A375 (cell line): Measurements from ENCODE around the genes MRPS10 and TBCC.

DNA sequence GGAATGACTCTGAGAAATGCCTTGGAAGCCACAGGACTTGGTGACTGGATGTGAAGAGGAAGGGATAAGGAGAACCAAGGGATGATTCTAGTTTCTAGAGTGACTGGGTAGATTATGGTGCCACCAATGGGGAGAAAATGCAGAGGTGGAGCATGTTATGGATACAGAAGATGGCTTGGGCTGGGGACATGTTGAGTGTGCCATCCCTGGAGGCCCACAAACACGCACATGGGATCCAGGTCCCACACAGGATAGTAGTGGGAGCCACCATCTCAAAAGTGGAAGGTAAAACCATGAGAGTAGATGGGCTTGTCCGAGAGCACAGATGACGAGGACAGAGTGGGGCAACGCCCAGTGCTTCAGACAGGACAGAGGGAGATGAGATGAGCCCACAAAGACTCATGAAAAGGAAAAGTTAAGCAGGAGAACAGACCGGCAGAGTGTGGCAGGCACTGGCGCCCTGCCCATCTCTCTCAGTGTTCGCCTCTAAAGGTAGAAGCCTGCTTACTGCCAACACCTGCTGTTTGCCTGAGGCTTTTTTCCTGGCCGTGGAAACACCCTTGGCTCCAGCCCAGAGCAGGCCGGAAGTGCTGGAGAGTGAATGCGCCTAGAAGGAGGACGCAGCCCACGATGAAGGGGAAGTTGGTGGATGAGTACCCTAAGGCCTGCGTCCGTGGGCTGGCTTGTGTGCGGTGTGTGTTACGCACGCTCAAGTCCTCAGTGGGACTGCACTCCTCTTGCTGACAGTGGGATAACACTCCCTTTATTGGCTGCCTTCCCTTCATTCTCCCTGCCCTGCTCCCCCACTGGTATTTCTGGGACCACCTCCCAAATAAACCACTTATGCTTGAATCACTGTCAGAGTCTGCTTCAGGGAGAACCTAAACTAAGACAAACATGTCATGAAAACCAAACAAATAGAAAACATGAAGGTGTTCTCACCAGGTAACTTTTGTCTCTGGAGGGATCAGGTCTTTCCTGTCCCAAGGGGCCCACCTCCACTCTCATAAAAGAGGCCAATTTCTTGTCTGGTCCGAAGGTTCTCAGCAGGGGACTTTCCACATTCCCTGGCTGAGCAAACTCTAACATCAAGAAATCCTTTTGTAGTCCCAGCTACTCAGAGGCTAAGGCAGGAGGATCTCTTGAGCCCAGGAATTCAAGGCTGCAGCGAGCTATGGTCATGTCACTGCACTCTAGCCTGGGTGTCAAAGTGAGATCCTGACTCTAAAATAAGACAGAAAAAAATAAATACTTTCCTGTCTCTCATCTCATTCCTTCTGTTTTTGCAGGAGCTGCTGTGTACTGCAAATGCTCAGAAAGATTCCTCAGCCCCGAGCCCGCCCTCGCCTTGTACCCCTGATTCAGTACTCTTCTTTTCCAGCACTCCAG, 9.1 kb upstream of the FOXP4 start:
- RAMPAGE, long total RNA, result no peak

DNA sequence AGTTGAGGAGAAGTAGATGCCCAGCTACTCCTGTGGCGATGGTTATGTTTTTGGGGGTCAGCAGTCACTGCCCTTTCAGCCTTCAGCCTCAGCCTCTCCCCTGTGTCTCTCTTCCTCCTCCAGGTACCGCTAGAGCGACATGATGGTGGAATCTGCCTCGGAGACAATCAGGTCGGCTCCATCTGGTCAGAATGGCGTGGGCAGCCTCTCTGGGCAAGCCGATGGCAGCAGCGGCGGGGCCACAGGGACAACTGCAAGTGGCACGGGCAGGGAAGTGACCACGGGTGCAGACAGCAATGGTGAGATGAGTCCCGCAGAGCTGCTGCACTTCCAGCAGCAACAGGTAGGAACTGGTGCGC, 19.4 kb downstream of the FOXP4 start:
- RAMPAGE, long total RNA, result no peak

GRCh38 chr6:41586977-41587695, 41.0 kb downstream of the FOXP4 start:
- RAMPAGE, long total RNA, result no peak

- RAMPAGE, long total RNA, result no peak
Observed at GRCh38 chr6:41683616-41684243, 45.5 kb downstream of the MDFI start.

GRCh38 chr6:41705506-41706597, 29.6 kb downstream of the TFEB start:
- RAMPAGE, long total RNA, result no peak

GRCh38 chr6:41706598-41707406, 28.6 kb downstream of the TFEB start:
- RAMPAGE, long total RNA, result no peak

DNA sequence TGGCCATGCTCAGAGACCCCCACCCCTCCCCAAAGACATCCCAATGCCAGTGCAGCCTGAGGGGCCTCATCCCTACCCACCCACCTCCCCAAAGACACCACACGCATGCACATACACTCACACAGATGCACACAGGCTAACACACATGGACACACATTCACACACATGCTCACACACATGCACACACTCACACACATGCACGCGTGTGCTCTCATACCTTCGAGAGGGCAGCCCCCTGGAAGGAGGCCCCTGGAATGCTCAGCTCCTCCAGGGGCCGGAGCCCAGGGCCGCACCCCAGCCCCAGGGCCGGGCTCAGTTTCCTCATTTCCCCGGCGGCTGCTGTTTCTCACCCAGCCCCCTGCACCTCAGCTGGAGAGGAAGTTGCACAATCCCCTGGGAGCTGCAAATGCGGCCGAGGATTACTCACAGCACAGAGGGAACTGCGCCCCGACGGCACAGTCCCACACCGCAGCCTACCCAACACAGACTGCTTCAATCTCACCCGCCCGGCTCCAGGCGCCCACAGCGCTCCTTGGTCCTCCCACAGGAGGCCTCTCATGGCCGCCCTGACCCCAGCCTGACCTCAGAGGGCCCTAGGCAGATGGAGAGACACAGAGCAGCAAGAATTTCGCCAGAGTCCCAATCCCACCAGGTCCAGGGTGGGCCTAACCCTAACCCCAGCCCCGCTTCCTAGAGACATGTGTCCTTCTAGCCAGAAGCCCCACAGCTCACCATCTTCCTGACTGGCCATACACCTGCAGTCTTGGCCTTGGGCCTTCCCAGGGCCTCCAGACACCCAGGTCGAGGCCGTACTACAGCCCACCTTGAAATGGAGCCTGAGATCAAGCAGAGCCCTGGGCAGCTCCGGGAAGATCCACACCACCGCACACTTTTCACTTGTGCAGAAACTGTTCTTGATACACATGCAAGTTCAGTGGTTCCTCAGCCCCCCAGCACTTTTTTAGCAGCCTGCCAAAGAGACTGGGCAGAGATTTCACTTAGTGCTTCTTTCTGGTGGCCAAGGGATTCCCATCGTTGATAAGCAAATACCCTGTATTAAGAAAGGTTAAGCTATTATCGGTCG, 11.8 kb downstream of the TFEB start:
- RAMPAGE, long total RNA, result no peak

DNA sequence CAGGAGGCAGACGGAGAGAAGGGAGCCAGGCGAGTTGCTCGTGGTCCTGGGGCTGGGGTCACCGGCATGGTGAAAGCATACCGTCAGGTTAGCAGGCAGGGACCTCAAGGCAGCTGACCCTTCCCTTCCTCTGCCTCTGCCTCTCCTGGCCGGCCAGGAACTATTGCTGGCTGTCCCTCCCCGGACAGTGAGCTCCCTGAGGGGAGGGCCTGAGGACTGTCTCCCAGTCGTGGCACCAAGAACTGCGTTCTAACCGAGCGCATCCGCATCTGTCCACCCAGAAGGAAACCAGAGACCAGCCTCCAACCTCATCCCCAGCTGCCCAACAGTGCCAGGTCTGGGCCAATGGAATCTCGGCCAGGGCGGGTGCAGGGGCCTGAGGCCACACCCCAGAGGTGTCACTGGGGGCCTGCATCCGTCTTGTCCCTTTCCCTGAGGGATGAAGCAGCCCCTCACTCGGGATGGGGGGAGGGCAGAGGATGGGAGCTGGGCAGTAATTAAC, 1.8 kb downstream of the TFEB start:
- RAMPAGE, long total RNA, result no peak

- RAMPAGE, long total RNA, result no peak
Observed at GRCh38 chr6:41771113-41772003, 8.3 kb downstream of the FRS3 start.

DNA sequence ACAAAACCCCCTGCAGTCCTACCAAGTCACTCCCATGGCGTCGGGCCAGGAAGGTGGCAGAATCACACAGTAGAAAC, 118 bp downstream of the MED20 start:
- RAMPAGE, long total RNA, result no peak

- RAMPAGE, long total RNA, result no peak
Observed at GRCh38 chr6:42022603-42023034, 27.7 kb upstream of the TAF8 start.

GRCh38 chr6:42103935-42105255, 38.0 kb downstream of the C6orf132 start:
- RAMPAGE, long total RNA, result no peak

GRCh38 chr6:42106383-42106644, 36.1 kb downstream of the C6orf132 start:
- RAMPAGE, long total RNA, result no peak

DNA sequence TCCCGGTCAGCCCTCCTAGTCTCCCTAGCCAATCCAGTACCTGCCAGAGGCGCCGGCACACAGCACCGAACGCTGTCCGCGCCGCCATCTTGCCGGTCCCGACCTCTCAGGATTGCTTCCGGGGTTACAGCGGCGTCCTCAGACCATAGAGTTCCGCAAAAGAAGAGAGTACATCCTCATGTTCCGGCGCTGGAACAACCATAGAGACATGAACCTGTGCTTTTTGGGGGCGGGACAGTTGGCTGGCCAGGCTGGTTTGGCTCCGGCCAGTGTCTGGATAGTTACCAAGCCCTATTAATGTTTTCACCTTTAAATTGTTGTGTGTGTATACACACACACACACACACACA, at the start of gene MRPS10:
Gene MRPS10, minus strand, starts transcription at position 100 of the 350 bp plus-strand sequence.
- RAMPAGE, long total RNA, result start-site peak on the minus strand centred at position 100 of the sequence, 13 bp wide, 123 and 40 reads in 2 replicates

DNA sequence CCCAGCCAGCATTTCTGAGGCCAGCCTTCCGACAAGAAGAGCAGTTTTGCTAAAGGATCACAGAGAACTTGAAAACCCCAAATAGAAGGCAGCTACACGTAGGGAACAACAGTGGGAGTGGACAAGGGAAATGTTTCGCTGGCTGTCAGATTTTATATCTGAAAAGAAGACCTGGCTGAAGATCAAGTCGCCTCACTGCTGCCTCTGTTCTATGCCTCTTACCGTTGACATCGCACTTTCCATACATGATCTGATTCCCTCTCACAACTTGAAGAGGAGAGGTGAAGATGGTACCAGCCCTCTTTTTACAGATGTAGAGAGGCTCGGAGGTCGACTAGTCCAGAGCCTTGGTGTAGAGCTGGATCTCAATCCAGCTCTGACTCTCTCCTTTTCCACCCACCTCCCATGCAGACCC, 8.0 kb downstream of the TRERF1 start:
- RAMPAGE, long total RNA, result no peak

GRCh38 chr6:42450914-42451127, 905 bp downstream of the TRERF1 start:
- RAMPAGE, long total RNA, result no peak

DNA sequence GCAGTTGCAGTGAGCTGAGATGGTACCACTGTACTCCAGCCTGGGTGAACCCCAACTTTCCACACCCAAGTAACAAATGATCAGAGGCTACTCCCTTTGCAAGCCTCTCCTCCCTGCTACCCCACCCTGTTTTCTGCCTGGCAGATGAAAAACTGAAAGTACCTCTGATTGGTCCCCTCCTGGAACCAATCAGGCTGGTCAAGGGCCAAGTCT, 8.1 kb upstream of the UBR2 start:
- RAMPAGE, long total RNA, result no peak

DNA sequence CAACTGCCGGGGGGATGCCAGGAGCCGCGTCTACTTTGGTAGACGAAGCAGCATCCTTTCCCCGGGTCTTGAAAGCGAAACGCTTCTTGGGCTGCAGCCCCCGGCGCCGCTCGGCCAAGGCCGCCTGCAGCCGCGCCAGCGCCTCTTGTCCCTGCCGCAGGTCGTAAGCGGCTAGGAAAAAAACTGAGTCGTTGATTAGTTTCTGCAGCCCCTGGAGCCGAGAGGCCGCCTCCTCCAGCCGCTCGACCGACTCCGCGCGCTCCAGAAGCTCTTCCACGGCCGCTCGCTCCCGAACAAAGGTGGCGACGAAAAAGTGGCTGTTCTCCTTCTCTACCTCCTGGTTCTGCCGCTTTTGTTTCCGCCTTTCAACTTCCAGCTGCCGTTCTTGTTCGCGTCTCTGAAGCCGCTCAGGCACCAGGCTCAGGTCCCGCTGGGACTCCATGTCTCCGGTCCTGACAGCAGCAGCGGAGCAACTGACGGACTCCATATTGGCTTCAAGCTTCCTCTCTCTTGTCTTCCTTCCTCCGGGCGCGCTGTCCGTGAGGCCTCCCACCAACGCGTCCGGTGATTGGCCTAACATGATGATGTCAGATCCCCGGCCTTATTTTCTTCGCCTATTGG, at the start of gene TBCC:
Gene TBCC, minus strand, starts transcription at position 517 of the 621 bp plus-strand sequence.
- RAMPAGE, long total RNA, result no peak

- RAMPAGE, long total RNA, result no peak
Observed at GRCh38 chr6:43011775-43012471, 1.8 kb downstream of the MEA1 start.

GRCh38 chr6:43014983-43015385, 935 bp downstream of the KLHDC3 start:
- RAMPAGE, long total RNA, result no peak